GM23248 (cell line): ENCODE data around the gene TBC1D14.

DNA sequence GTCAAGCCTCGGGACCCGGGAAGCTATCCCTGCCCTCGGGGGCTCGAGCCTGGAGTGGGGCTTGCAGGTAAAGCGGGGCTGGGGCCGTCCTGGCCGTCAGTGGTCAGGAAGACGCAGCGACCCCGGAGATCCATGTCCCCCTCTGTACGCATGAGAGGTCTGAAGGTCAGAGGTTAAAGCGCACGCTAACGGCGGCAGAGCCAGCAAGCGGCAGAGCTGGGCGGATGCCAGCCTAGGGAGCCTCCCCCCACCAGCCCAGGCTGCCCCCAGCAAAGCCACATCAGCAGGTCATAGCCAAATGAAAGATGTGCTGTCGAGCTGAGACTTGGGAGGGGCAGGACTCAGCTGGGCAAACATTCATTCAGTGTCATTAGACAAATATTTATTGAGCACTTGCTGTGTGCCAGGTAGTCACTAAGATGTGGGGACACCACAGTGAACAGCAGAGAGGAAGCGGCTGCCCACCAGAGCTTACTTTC is 563 bp upstream of the JAKMIP1 start:
- RAMPAGE, long total RNA = no peak

DNA sequence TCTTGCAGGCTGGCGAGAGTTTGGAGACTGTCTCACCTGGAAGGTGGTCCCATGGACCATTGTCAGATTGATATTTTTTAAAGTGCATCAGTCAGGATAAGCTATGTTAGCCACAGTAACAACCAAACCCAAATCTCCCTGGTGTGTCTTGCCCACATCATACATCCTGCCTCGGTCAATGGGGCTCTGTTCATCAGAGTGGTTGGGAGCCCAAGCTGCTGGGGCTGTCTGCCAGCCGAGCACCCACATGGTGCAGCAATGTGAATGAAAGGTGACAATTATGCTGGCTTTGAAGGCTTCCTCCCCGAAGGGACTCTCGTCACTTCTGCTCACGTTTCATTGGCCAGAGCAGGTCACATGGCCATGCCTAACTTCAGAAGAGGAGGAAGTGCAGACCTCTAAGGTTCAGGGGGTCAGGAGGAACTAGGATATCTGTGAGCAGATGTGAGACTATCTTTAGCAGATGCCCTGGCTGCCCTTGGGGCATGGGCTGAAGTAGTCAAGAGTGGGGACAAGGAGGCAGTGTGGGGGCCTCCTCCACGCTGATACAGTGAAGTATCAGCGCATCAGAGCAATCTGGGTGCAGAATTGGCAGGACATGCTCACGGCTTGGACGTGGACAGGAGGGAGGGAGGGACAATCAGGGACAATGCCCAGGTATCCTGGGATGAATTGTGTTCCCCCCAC is 1.3 kb upstream of the JAKMIP1 start:
- RAMPAGE, long total RNA = no peak

GRCh38 chr4:6281741-6282376 is 12.2 kb downstream of the WFS1 start:
- RAMPAGE, long total RNA = no peak

DNA sequence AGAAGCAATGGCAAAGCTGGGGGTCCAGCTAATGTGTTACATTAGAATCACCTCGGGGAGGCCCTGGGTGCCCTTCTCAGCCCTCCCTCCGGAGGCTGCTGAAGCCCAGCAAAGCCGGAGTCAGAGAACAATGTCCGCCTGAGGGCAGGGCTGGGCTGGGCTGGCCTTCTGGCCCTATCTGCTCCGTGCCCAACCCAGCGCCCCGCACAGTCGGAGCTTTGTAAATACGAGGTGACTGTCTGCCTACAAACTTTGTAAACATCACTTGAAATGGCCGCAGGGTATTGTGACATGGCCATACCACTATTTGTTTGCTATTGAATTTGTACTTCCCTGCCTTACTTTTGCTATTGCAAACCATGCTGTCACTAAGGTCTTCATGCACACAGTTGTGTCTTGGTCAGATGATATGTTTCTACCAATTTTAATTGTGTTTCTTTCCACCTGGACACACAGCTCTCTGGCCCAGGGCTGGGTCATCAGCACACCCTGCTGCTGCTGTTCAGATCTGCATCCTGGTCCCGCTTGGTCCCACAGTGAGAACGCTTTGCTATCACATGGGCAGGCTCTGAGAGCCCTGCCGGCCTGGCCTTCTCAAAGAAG is 2.1 kb downstream of the S100P start:
- RAMPAGE, long total RNA = no peak

DNA sequence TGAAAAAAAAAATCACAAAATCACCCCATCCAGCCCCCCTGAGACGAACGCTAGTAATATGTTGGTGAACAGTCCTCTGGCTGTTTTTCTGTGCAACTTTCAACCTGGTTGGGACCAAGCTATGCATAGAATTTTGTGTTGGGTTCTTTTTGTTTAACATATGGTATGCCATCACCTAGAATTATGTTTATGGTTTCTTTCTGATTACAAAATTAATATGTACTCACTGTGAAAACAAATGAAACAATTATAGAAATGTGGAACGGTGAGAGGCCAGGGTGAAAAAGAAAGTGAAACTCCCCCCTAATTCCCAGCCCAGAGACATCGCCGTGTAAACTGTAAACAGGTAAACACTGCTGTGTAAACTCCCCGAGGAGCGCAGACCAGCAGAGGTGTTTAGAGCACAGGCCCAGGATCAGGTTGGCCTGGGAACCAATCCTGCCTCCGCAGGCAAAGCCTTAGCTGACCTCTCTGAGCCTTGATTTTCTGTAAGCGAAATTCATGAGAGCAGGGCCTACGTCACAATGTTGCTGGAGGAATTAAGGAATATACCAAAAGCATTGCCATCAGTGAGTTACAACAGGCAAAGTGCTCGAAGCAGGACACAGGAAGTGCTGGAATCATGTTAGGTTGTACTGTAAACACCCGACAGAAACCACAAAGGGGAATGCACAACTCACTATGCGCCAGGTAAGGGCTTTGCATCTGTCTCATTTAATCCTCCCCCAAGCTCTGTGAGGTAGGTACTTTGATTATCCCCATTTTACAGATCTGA is 31.0 kb upstream of the KIAA0232 start:
- RAMPAGE, long total RNA = no peak

GRCh38 chr4:6771037-6771700 is 11.4 kb upstream of the KIAA0232 start:
- RAMPAGE, long total RNA = no peak

DNA sequence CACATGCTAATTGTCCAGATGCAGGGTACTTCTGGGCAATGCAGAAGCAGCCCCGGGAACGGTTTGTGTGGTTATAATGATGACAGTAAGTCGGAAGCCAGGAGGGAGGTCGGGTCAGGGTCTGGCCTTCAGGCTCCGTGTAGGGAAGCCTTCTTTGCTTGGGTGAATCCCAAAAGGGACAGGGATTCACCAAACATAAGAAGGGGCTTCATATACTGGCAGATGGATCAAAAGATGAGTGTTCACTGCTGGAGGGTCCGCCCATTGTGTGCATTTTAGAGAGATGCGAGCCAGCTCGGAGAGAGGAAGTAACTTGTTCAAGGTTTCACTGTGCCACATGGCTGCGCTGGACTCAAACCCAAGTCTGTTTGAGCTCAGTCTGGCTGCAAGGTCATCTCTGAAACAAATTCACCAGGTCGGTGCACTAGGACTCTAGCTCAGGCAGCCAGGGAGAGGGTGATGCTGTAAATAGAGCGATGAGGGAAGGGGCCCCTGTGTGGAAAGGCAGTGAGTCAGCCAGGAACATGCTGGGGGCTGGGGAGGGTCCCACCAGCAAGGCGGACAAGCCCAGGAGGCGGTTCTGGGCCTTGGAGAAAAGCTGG is 4.7 kb upstream of the KIAA0232 start:
- RAMPAGE, long total RNA = no peak

- RAMPAGE, long total RNA = no peak
Measured at GRCh38 chr4:6845043-6845592, 62.6 kb downstream of the KIAA0232 start.

DNA sequence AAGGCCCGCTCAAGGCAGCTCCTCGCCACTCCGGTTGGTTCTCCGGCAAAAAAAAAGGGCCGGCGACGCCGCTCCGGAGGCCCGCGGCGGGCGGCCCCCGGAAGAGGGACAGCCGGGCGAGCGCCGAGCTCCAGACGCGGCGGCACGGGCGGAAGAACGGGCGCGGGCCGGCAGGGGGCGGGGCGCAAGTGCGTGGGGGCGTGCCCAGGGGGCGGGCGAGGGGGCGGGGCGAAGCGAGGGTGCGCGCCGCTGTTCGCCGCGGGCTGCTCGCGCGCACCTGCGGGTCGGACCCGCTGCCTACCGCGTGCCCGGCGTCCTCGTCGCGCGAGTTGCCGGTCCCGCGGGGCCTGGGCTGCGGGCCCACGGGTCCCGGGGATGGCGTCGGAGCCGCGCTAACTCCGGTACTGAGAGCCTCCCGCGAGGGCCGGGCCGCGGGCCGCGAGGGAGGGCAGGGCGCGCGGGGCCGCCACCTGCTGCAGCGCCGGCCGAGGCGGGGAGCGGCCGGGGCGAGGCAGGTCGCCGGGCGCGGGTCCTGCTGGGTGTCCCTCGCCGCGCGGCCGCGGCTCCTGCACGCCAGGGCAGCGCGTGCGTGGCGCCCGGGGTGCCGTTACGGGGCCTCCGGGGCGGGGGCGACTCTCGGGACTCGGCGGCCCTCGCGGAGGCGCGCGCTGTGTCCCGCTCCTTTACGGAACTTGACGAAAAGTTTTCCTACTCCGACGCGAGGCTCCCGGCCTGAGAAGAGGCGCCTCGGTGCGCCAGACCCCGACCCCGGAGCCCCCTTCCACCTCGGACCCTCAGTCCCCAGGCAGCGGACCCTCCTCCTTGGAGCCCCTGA is at the start of gene TBC1D14:
Gene TBC1D14, plus strand, starts transcription at position 276 of the 835 bp plus-strand sequence.
- RAMPAGE, long total RNA = no peak

- RAMPAGE, long total RNA = no peak
Measured at GRCh38 chr4:6942174-6942952, 32.7 kb downstream of the TBC1D14 start.

GRCh38 chr4:6942977-6943632 is 33.5 kb downstream of the TBC1D14 start:
- RAMPAGE, long total RNA = no peak

GRCh38 chr4:7043887-7044314 is 729 bp downstream of the TADA2B start:
- RAMPAGE, long total RNA = no peak

- RAMPAGE, long total RNA = no peak
Measured at GRCh38 chr4:7207102-7207539, 14.8 kb downstream of the SORCS2 start.

DNA sequence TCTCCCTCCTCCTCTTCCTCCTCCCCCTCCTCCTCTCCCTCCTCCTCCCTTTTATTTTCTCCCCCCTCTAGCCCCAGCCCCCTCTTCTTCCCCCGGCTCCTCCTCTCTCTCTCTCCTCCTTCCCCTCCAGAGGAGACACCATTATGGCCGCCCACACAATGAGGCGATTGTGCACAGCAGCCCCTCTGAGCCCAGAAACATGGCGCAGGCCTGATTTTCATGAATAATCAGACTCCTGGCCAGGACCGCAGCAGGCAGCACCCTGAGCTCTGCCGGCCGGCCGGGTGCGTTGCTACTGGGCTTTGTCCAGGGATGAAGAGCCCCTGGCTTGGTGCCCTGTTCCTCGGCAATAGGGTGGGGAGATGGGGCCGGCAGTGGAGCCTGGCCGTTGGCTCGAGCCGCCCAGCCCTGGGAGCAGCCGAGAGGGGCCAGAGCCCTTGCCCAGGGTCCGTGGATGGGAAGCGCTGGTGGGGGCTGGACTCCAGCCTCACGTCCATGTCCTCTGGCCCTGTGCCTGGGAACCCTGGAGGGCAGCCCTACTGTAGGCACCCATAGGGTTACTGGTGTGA is 102.9 kb downstream of the SORCS2 start:
- RAMPAGE, long total RNA = no peak

DNA sequence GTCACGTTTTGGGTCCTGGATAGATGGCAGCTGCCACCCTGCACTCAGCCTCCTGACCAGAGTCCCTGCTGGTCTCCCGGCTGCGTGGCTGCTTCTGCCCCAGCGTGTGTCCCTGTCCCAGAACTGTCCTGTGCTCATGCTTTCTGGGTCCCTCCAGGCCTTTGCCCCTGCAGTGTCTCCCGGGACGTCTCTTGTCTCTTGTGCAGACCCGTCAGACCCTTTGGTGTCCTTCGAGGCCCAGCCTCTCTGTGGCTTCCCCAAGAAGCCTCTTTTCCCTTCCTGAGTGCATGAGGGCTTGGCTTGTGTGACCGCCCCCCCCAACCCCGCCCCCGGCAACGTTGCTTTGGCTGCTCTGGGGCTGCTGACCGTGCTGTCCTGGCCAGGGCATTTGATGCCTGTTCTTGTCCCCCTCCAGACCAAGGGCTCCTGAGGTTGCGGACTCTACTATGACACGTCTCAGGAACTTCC is 107.2 kb downstream of the PSAPL1 start:
- RAMPAGE, long total RNA = no peak

GRCh38 chr4:7515445-7515970 is 80.8 kb upstream of the PSAPL1 start:
- RAMPAGE, long total RNA = no peak

GRCh38 chr4:7650595-7651036 is 215.9 kb upstream of the PSAPL1 start:
- RAMPAGE, long total RNA = no peak

- RAMPAGE, long total RNA = no peak
Measured at GRCh38 chr4:7807118-7807911, 132.3 kb downstream of the AFAP1 start.

DNA sequence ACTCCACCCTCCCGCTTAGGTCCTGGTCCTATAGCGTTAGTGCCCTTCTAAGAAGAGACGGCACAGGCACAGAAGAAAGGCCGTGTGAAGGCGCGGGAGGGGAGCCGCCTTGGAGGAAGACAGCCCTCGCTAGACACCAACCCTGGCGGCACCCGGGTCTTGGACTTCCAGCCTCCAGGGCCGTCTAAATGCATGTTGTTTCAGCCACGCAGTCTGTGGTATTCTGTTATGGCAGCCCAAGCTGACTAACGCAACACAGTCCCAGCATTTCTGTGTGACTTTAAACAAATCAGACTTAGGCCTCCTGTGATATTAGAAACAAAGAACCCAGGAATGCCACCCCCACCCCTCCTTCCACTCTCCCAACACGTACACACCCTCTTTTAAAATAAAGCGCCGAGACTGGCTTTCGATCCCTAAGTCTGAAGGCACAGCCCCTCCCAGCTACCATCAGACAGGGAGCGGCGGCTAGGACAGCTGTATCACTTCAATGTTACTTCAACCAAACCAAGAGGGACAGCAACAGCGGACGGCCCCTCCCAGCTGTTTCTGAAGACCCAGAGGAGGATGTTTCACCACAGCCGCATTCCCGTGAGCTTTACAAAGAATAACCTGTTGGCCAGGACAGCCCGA is 127.9 kb downstream of the AFAP1 start:
- RAMPAGE, long total RNA = no peak

DNA sequence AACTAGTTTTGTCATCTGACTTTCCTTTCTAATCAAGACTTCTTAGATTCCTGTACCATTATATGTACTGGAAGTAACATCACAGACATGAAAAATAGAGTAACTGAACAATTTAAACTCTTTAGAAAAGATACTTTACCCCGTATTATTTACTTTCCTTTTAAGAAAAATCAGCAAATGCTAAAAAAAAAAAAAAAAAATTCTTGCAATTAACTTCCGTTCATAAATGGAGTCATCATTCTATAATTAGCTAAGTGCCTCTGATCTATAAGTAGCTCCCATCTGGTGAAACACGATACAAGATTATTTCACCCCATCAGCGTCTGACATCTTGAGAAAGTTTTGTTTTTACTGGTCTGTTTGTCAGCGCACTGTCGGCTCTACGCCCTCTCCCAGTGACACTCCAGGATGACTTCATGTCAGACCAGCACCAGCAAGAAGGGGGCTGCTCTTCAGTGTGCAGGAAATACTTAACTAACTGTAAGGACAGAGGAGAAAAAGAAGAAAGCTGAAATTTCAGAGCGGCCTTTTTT is 108.4 kb downstream of the AFAP1 start:
- RAMPAGE, long total RNA = no peak